Choroid plexus epithelial cell (primary cell): ENCODE data around the genes ADGRF5, CD2AP, OPN5, PTCHD4 and ELOVL5.

DNA sequence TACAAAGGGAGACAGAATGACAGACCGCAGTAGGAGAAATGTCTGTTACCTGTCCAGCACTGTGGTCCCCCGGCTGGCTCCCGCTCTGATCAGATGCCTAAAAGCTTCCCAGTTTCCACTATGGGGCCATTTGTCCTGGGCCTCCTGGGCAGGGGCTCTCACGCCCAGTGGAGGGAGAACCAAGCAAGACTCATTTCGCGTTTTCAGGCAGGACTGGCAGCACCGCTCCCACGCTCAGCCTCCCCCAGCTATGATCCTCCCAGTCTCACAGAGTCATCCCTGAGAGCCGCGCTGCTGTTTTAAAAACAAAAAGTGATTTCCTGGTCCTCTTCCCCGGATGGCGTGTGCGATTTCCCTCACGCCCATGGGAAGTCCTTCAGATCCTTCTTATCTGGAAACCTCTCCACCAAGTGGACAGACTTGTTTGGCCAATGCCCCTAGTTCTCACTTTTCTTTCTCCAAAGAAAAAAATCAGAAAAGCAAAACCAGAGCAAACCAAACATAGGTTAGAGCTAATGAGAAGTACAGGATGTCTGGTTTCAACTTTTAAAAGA lies at the start of gene ADGRF5:
TSS of gene ADGRF5 (minus strand) at position 275 of the 554 bp plus-strand sequence.
- RRBS, result no CpG with 5 or more reads among the region's 14 CpGs

DNA sequence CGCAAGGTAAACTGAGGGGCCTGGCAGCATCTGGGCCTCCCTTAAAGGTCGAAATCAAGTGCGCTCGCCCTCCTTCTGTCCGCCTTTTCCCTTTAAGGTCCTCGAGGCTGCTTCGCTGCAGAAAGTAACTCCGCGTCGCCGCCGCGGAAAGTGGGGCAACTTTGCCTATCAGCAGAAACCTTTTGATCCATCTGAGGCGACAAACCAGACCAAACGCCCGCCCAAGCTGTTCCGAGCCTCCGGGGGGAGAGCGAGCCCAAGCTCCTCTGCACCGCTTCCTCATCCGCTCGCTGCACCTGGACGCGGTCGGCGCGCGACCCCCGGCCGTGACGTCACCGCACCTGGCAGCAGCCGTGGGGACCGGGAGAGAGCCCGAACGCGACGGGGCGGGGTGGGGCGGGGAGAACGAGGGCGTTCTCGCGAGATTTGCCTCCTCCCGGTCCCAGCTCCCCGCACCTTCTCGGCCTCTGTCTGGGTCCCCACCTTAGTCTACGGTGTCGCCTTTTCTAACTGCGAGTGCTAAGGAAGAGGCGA lies at the start of gene CD2AP:
TSS of gene CD2AP (plus strand) at position 466 of the 534 bp plus-strand sequence.
- RRBS, result under 1% methylated on average over 26 of the region's 51 CpGs

DNA sequence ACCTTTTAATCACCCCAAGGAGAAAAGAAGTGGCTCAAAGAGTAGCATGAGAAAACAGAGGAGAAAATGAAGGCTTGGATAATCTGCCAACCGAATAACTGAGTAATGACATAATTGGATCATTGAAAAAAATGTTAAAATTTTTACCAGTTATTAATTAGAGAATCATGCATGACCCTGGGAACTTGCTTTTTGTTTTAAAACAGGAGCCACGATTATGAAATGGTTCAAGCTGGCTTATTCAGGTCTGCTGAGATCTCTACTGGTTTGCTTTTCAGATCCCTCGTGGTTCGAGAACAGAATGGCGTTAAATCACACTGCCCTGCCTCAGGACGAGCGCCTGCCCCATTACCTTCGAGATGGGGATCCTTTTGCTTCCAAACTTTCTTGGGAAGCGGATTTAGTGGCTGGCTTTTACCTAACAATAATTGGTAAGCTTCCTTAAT lies at the start of gene OPN5:
TSS of gene OPN5 (plus strand) at position 267 of the 446 bp plus-strand sequence.
- RRBS, result no CpG with 5 or more reads among the region's 9 CpGs

DNA sequence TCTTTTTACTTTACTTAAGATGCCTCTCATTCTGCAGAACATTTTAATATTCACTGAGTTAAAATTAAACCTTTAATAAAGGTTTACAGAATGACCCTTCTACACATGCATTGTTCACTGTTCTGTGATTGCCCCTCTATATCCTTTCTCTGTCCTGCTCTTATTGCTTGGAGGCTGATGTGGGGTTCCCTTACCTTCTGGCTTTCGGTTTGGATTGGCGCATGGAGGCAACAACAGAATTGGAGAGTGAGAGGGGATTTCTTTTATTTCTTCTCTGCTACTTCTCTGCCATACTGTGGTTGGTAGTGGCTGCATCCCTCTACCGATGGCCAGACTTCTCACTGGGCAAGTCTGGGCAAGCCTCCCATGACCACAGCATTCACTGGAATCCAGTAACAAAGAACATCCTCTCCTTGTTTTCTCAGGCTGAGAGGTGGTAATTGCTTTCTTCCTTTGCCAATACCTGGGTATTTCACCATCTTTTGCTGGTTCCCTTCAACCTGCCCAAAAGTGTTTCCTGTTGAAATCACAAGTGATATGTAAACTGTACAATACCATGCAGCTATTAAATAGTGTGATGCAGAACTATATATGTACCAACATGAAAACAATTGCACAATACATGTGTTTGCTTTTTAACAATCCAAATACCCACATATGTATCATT lies at the start of gene PTCHD4:
TSS of gene PTCHD4 (minus strand) at position 343 of the 667 bp plus-strand sequence.
- RRBS, result no CpG with 5 or more reads among the region's 3 CpGs

GRCh38 chr6:49444461-49444767 lies 18.6 kb downstream of the MMUT start:
- RRBS, result no CpG with 5 or more reads among the region's 5 CpGs

DNA sequence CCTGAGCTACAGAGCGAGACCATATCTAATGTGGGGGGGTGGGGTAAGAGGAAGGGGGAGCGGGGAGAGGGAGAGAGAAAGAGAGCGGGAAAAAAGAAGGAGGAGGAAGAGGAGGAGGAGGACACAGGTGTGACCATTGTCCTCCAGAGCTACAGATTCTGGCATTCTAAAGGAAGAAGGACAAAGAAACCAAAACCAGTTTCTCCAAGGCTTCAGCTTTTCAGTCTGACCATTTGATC lies 542 bp upstream of the C6orf141 start:
- RRBS, result no CpG with 5 or more reads among the region's 3 CpGs

DNA sequence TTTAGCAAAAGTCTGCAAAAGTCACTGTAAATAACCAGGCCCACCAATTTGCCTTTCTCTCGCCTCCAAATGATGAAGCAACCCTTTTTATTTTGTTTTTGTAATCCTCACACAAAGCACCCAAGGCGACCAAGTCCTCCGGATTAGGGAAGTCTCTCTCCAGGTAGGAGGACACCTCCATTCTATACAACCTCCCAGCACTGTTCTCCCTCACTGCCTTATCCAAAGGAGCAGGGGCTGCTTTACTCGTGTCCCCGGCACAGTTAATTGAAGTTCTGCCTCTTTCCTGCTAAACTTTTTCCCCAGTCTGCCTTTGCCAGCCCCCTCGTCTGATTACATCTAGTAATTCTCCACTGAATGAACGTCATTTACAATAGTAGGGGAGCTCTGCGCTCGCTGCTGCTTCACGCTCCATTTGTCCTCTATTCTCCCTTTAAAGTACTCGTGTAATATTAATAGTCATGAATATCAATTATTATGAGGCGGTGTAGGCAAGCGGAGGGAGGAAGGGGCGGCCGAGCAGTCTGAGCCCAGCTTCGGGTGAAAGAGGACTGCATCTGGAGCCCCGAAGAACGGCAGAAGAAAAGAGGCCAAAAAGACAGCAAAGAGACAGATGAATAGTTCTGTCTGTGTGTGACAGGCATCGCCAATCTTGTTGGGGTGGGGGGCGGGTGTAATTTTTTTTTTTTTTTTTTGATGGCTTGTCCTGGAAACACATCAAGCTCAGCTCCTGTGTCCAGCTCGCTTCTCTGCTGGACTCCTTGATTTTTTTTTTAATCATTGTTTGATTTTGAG lies 2.8 kb downstream of the TFAP2B start:
- RRBS, result no CpG with 5 or more reads among the region's 21 CpGs

GRCh38 chr6:51513906-51514227 lies 573.5 kb downstream of the PKHD1 start:
- RRBS, result no CpG with 5 or more reads among the region's 7 CpGs

DNA sequence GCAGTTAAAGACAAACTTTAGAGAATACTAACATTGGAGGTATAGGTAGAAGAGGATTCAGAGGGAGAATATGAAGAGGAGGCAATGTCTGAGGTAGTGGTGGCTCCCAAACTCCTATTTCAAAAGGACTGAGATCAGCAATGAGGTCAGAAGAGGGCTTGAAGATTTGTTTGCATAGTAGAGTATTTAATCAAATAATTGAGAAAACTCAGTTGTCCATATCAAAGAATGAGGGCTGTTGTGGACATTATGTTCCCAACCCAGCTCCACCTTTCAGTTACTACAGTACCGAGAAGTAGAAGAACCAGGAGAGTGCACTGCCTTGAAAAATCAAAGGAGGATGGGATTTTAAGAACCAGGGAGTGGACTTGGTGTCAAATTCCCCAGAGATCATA lies 382.5 kb downstream of the PKHD1 start:
- RRBS, result no CpG with 5 or more reads among the region's 1 CpG

DNA sequence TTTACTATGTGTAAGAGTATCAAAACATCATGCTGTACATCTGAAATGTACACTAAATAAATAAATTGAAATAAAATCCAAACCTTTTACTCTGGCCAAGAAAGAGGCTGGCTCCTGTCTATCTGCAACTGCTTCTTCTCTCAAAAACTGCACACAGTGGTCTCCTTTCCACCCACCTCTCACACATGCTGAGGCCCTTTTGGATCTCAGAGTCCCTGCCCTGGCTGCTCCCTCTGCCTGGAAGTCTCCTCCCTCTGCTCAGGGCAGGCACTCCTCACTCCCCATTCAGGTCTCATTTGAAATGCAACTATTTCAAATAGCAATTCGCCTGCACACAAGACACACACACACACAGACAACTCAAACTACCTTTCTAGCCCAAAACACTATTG lies 348.8 kb downstream of the PKHD1 start:
- RRBS, result no CpG with 5 or more reads among the region's 1 CpG

DNA sequence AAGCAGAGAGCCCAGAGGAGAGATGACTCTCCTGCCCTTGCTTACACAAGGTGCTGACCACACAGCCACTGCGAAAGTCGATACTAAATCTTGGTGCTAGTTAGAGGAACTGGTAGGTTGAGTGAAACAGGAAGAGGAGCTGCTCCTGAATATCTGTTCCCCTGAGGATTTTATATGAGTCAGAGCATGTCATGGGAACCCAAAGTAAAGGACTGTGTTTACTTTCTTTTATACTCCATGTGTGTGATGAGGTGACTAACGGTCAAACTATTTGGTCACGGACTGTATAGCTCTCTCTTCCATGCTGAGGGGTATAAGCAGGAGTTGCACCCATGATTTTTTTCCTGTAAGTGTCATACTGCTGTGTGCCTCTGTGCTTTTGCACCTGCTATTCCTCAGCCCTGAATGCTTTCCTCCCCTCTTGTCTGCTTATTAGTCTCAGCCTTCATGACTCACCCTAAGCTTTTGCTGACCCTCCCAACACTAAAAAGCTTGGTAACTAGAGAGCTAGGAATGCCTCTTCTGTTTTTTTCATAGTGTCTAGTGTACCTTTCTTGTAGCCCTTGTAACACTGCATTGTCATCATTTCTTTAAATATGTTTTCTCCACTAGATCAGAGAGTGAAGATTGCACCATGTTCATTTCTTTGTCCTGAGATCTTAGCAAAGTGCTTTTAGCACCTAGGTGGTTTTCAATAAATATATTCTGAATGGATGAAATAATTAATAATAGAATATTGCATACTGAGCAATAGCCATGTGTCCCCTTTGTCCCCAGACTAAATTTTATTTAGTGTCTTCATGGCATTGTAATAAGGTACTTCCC lies 9.4 kb upstream of the PAQR8 start:
- RRBS, result no CpG with 5 or more reads among the region's 4 CpGs

GRCh38 chr6:52423944-52424541 lies 3.9 kb downstream of the EFHC1 start:
- RRBS, result no CpG with 5 or more reads among the region's 9 CpGs

DNA sequence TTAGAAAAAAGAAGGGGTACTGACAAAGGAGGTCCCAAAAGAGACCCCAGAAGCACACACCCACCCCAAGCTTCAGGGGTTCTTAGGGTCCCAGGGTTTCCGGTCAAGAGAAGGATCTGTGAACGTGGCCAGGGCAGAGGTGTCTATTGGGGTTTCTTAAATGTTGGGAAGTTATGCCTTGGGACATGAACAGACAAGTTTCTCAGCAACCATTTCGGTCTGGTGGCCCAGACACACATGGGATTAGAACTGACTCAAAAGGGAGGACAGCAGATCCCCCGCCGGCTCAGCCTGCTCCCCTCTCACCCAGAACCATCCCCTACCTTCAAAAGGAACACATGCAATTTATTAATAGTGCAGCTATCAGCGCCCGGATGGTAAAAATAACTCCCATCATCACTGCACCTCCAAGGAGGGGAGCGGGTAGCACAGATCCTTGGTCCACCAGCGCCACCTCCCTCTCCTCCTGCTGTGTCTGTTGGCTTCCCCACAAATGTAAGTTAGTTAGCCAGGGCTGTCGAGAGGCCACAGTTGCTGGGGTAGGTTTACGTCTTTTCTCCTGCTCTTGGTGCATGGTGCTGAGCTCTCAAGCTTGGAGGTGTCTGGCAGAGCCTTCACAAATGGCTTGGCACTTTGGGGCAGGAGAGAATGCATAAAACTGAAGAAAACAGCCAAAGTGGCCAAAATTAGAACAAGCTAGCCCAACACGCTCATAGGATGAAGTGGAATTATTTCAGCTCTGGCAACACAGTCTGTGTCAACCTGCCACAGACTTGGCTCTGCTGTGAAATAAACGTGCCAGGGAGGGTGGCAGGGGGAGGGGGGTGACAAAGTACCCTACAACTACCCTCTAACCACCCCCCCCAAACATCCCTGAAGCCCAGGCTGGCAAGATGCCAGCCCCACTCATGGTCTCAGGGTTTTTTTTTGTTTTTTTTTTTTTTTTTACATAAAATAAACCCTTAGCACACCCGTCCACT lies 77.0 kb downstream of the TRAM2 start:
- RRBS, result 90% methylated on average over 3 of the region's 14 CpGs

GRCh38 chr6:52663013-52663415 lies 7.9 kb upstream of the TMEM14A start:
- RRBS, result no CpG with 5 or more reads among the region's 3 CpGs

- RRBS, result under 1% methylated on average over 8 of the region's 54 CpGs
Observed at GRCh38 chr6:52664317-52665389, 6.3 kb upstream of the TMEM14A start.

GRCh38 chr6:53348665-53349414 lies at the start of gene ELOVL5:
Gene ELOVL5, minus strand, starts transcription at chr6:53348950.
- RRBS, result under 1% methylated on average over 52 of the region's 70 CpGs

- RRBS, result no CpG with 5 or more reads among the region's 8 CpGs
Observed at GRCh38 chr6:53483765-53484491, 61.0 kb downstream of the GCLC start.

DNA sequence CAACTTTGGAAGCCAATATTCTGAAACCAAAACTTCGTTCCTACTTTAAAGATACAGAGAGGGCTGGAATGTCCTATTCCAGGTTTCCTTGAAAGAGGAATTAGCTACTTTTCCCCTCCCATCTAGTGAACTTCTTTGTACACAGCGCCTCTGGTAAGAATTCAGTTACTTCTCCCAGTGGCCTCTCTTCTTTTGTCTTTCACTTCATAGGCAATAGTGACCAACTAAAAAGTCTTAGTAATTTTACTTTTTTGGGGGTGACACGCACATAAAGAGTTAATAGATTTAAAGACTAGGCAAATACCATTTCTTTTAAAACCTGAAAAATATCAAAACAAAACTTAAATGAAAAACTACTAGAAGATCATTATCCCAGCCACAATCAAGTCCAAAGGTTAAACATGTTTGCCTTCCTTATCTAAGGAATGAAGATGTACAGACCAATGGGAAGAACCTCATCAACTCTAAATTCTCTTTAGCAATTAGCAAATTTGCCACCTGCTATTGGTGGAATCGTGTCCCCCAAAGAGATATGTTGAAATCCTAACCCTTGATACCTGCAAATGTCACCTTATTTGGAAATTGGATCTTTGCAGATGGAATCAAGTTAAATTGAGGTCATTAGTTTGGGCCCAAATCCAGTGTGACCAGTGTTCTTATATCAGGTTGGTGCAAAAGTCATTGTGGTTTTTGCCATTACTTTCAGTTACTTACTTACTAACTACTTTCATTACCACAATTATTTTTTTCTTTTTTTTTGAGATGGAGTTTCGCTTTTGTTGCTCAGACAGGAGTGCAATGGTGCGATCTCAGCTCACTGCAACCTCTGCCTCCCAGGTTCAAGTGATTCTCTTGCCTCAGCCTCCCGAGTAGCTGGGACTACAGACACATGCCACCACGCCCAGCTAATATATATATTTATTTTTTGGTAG lies 31.5 kb downstream of the KLHL31 start:
- RRBS, result no CpG with 5 or more reads among the region's 8 CpGs

- RRBS, result no CpG with 5 or more reads among the region's 5 CpGs
Observed at GRCh38 chr6:53664518-53665173, 910 bp downstream of the KLHL31 start.

DNA sequence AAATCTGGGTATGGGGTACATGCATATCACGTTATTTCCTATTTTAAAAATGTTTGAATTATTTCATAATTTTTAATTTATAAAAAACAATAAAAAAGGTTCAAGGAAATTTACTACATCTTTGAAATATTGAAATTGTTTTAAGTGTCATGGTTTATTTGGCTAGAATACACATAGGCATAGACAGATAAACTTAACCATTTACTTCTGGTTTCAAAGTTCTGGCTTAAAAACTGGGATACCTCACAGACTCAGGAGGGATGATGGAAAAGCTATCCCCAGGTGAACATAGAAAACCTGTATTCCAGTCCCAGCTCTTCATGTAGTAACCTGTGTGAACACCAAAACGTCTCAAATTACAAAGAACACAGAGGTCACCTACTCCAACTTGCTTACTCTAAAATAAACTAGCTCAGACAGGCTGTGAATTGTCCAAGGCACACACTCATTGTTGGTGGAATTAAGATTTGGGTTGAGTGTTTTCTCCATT lies 48.5 kb upstream of the LRRC1 start:
- RRBS, result no CpG with 5 or more reads among the region's 2 CpGs